MCF 10A (cell line): ENCODE measurements around a stretch of chr14.

GRCh38 chr14:67567486-67568290 is 32.4 kb downstream of the PIGH start:
- PRO-cap, result no peak
- RRBS, result no CpG with 5 or more reads among the region's 11 CpGs

GRCh38 chr14:67580582-67581519 is 19.2 kb downstream of the PIGH start:
- PRO-cap, result no peak
- RRBS, result no CpG with 5 or more reads among the region's 14 CpGs

GRCh38 chr14:67587011-67587372 is 13.1 kb downstream of the PIGH start:
- PRO-cap, result no peak
- RRBS, result no CpG with 5 or more reads among the region's 6 CpGs

- PRO-cap, result no peak
- RRBS, result no CpG with 5 or more reads among the region's 5 CpGs
Observed at GRCh38 chr14:67733770-67734268, 32.1 kb downstream of the RDH12 start.

GRCh38 chr14:67952941-67954014 is 133.7 kb downstream of the RAD51B start:
- PRO-cap, result no peak
- RRBS, result no CpG with 5 or more reads among the region's 3 CpGs

DNA sequence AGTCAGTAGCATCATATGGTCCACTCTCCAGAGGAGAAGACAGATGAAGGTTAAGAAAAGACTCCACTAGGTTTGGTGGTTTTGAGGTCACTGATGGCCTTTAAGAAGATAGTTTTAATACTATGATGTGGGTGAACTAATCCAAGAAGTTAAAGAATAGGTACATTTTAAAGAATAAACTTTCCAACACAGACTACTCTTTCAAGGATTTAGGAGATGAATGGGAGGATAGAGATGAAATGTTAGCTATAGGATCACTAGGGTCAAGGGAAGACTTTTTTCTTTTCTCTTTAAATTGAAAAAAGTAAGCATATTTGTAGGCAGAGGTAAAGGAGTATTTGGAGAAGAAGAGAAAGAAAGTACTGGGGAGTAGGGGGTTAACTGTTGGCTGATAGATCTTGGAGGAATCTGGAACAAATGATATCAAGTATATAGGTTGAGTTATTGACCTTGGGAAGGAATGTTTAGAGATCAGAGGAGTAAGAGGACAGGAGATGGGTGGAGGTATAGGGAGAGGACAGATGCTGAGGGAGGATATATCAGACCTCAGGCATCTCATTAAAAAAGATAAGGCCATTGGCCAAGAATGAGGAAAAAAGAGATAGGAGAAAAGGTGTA is 135.0 kb downstream of the RAD51B start:
- PRO-cap, result no peak

DNA sequence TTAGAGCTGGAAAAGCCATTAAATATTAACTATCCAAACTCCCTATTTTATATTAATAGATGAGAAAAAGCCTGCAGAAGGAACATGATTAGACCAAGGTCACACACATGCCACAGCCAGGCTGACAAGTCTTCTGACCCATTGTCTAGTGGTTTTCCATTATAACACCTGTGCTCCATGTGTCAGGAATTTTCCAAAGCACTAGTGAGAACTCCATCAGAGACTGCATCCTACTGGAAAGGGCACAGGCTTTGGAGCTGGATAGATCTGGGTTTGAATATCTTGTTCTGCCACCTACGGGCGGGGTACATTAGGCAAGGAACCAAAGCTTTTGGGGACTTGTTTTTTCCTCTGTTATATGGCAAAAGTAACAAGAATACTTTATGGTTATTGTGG is 325.5 kb downstream of the RAD51B start:
- PRO-cap, result no peak
- RRBS, result no CpG with 5 or more reads among the region's 2 CpGs

GRCh38 chr14:68166878-68167735 is 347.5 kb downstream of the RAD51B start:
- PRO-cap, result no peak
- RRBS, result no CpG with 5 or more reads among the region's 6 CpGs

- PRO-cap, result no peak
- RRBS, result no CpG with 5 or more reads among the region's 10 CpGs
Observed at GRCh38 chr14:68199595-68200423, 380.2 kb downstream of the RAD51B start.

- PRO-cap, result no peak
- RRBS, result no CpG with 5 or more reads among the region's 9 CpGs
Observed at GRCh38 chr14:68295120-68295821, 475.7 kb downstream of the RAD51B start.

- PRO-cap, result no peak
- RRBS, result no CpG with 5 or more reads among the region's 7 CpGs
Observed at GRCh38 chr14:68384441-68384773, 408.5 kb downstream of the ZFP36L1 start.

DNA sequence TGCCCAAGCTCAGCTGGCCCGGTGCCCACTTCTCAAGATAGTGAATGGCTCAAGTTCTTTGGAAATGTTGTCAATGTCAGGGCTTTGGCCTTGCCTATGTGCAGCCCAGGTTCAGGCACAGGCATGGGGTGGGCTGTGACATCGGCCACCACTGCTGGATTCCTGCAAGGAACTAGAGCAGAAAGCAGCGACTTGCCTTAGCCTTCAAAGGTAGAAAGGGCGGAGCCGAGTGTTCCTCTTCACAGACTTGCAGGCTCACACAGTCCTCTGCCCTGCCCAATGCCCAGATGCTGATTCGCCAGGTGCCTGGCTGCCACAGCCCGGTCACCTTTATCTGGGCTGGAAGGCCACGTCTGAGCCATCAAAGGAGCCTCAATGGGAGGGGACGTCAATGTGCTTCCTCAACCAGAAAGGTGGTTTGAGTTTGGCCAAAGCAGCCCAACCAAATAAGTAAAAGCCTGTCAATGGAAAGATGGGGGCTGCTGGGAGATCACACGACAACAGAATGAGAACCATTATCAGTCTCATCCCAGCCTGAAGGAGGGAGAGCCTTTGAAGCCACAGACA is 291.1 kb downstream of the ZFP36L1 start:
- PRO-cap, result no peak
- RRBS, result no CpG with 5 or more reads among the region's 10 CpGs

- PRO-cap, result no peak
- RRBS, result no CpG with 5 or more reads among the region's 5 CpGs
Observed at GRCh38 chr14:68512246-68512956, 280.5 kb downstream of the ZFP36L1 start.

- PRO-cap, result no peak
- RRBS, result no CpG with 5 or more reads among the region's 12 CpGs
Observed at GRCh38 chr14:68517971-68518682, 274.7 kb downstream of the ZFP36L1 start.

GRCh38 chr14:68550272-68550855 is 242.5 kb downstream of the ZFP36L1 start:
- PRO-cap, result no peak
- RRBS, result no CpG with 5 or more reads among the region's 5 CpGs

- PRO-cap, result no peak
- RRBS, result no CpG with 5 or more reads among the region's 19 CpGs
Observed at GRCh38 chr14:68561404-68562323, 231.2 kb downstream of the ZFP36L1 start.

DNA sequence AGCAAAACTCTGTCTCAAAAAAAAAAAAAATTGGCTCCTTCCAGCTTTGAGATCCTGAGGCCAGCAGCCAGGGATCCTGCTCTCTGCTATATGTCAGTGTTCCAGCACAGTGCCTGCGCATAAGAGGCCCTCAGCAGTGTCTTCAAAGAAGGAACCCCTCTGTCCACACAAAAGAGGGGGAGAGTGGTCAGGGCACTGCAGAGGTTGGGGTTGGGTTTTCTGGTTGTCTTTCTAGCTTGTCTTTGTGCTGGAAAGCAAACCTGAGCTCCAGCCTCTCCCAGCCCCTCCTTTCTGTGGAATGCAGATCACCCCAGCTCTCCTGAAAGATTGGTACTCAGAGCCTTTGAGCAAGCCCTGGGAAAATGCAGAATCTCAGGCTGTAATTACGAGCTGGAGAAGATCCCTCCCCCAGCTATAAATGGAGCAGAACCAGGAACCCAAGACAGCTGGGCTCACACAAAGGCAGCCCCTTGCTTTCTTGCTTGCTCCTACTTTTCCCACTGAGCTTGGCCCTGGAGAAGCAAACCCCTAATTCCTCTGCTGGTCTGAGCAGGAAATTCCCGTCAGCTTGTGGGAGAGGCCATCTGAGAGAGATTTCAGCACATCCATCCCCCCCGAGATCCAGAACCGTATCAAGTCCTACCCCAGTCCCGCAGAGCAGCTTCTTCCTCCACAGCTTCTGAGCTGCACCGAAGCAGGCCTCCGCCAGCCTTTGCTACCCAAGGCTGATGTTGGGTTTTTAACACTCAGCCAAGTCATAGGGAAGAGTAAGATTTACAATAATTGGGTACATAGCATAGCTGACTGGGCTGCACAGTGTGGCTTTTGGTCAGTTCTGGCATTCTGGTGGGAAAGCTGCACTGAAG is 205.6 kb downstream of the ZFP36L1 start:
- PRO-cap, result no peak
- RRBS, result no CpG with 5 or more reads among the region's 8 CpGs

DNA sequence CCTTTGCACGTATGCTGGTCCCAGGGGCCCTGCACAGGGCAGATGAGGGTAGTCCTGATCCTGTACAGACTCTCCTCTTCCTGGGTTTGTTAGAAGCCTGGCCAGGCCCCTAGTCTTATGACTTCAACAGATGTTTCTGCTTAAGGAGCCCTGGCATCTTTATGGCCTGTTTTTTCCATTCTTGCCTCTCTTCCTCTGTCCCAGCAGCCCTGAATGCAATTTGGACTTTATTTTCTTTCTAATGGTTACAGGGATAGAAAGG is 203.4 kb downstream of the ZFP36L1 start:
- PRO-cap, result no peak
- RRBS, result no CpG with 5 or more reads among the region's 1 CpG

GRCh38 chr14:68598483-68599577 is 194.0 kb downstream of the ZFP36L1 start:
- PRO-cap, result no peak
- RRBS, result 32% methylated on average over 3 of the region's 26 CpGs

- PRO-cap, result no peak
- RRBS, result no CpG with 5 or more reads among the region's 5 CpGs
Observed at GRCh38 chr14:68607117-68607438, 185.8 kb downstream of the ZFP36L1 start.